ENCODE data around the gene SNX14.

GRCh38 chr6:79954028-79954304, 6.6 kb upstream of the ELOVL4 start:
- PRO-cap, result no peak
CAGE:
- cytosol, long polyA plus RNA, result no peak
- long polyA plus RNA, result no peak
- nucleus, long polyA plus RNA, result no peak

DNA sequence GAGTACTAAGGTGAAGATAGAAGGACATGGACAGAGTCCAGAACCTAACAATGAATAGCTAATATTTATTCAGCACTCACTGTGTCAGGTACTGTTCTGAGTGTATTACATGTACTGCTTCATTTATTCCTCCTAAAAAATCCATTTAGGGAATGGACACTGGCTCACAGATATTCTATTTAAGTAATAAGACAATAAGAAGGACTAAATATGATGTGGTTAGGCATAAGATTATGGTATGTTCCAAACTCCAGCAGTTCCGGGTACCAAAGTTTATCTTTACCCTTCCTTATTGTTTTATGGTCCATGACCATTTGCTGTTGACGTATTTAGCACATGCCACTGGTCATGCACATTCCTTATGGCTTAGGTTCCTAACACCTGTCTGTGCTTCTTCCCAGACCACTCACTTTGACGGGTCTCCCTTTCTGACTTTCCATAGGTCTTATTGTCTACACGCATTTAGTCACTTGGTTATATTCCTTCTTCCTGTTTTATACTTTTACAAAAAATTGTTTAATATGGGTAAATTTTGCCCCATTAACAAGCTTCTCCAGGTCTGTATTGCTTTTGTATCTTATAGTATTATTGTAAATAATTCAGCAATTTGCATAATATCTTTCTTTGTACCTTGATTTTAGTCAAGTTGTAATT, 20.5 kb downstream of the BCKDHB start:
- PRO-cap, result no peak
CAGE:
- cytosol, long polyA plus RNA, result no peak
- long polyA plus RNA, result no peak
- nucleus, long polyA plus RNA, result no peak

- PRO-cap, result no peak
CAGE:
- cytosol, long polyA plus RNA, result no peak
- long polyA plus RNA, result no peak
- nucleus, long polyA plus RNA, result no peak
These were observed 350.9 kb downstream of the BCKDHB start for GRCh38 chr6:80457387-80457687.

DNA sequence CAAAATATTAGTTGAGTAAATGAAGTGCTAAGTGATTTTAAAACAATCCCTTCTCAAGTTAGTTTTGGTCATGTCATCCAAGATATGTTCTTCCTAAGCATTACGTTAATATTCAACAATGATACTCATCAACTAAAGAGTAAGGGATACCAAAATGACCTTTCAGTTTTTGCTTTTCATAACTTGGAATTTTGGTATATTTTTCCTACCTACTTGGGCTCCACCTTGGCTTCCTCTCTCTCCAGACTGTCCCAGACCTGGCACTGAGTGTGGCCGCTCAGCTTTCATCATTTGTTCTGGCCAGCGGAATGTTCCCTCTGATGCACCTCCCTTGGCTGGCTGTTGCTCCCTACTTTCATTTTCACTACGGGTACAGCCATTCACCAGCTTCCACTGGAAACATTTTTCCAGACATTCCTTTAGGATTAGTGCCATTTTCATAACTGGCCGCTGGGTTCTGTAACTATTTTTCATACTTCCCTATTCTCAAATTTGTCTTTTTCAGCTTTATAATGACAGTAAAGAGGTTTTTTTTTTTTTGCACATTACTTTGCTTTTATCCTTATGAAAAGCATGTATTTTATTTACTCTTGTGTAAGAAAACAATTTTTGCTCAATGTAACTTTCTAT, 487.4 kb downstream of the TENT5A start:
- PRO-cap, result no peak
CAGE:
- cytosol, long polyA plus RNA, result no peak
- long polyA plus RNA, result no peak
- nucleus, long polyA plus RNA, result no peak

GRCh38 chr6:81487317-81487862, 265.1 kb downstream of the TENT5A start:
- PRO-cap, result no peak
CAGE:
- cytosol, long polyA plus RNA, result no peak
- long polyA plus RNA, result no peak
- nucleus, long polyA plus RNA, result no peak

- PRO-cap, result no peak
CAGE:
- cytosol, long polyA plus RNA, result no peak
- long polyA plus RNA, result no peak
- nucleus, long polyA plus RNA, result no peak
These were observed 679 bp downstream of the TENT5A start for GRCh38 chr6:81751418-81752586.

DNA sequence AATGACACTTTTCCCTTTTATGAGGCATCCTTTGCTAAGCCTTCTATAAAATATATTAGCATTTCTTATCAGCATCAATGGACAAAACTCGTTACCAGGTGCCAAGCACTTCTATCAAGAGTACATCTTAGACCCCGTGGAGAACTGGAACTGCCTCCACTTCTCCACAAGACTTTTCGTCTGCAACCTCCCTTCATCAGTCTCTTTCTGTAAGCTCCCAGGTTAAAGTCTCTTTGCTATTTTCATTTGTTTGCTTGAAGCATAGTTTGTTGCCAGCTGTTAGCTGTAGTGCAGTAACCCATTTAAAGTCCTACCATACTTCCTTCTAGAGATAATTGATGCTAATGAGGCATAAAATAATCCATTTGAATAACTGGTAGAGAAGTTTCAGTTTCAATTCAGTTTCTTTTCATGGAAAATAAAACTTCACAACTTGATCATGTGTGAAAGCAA, 68.3 kb upstream of the TENT5A start:
- PRO-cap, result no peak
CAGE:
- cytosol, long polyA plus RNA, result no peak
- long polyA plus RNA, result no peak
- nucleus, long polyA plus RNA, result no peak

DNA sequence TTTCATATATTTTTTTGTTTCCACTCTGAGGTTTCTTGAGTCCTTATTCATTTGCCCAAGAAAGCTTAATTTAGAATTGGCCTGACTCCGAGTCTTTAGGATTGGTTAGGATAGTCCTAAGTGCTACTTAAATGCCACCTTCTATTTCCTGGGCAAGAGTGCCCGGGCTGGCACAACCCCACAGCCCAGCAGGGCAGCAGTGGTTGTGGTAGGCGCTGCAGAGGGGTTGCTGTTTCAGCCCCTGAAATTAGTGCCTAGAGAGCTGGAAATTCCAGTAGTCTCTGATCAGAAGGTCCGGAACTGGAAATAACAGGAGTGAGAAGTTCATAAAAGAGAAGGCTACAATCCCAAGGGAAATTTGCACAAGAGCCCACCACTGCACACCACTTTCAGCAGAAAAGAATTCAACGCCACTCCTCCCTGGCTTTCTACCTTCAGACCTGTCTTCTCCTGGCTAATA, 139.5 kb upstream of the TENT5A start:
- PRO-cap, result no peak
CAGE:
- cytosol, long polyA plus RNA, result no peak
- long polyA plus RNA, result no peak
- nucleus, long polyA plus RNA, result no peak

DNA sequence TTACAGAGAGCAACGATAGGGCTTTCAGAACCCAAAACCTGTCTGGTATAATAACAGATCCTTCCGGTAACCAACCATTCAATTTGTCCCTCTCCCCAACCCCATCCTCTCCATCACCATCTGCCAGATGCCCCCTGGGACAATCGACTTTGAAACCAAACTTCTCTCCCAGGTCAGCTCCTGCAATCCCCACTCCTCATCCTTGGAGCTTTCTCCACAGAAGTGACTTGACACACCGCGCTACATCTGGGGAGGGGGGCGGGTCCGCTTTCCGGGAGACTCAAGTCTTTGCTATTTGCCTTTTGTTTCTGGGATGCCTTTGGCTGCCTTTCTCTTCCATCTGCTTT, 852 bp upstream of the TPBG start:
- PRO-cap, result no peak
CAGE:
- cytosol, long polyA plus RNA, result no peak
- long polyA plus RNA, result no peak
- nucleus, long polyA plus RNA, result no peak

DNA sequence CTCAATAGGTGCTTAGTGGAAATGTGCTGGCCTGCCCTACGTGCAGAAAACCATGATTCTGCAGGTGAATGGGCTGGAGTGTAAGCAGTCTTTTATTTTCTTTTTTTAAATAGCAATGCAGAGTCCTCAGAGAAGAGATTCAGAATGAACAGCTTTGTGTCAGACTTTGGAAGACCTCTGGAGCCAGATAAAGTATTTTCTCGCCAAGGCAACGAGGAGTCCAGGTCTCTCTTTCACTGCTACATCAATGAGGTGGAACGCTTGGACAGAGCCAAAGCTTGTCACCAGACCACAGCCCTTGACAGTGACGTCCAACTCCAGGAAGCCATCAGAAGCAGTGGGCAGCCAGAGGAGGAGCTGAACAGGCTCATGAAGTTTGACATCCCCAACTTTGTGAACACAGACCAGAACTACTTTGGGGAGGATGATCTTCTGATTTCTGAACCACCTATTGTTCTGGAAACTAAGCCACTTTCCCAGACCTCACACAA, 55.5 kb downstream of the MRAP2 start:
- PRO-cap, result no peak
CAGE:
- cytosol, long polyA plus RNA, result no peak
- long polyA plus RNA, result no peak
- nucleus, long polyA plus RNA, result no peak

DNA sequence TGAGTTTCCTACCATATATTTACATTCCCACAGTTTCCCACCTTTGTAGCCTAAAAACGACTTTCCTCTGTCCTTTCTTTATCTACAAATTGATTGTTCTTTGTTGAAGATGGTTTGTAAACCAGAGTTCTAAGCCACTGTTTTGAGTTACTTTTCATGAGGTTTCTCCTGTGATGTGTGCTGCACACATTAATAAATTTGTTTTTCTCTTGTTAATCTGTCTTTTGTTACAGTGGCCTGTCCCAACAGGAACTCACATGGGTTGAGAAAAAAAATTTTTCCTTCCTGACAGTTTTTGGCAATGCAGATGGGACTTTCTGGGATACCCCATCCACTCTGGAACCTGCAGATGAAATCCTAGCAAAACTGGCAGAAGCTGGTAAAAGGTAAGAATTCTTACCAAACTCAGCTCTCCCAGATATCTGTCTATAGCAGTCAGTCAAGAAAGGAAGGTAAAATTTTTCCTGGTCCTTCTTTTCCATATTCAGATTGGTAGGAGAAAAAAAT, 88.2 kb downstream of the CEP162 start:
- PRO-cap, result no peak
CAGE:
- cytosol, long polyA plus RNA, result no peak
- long polyA plus RNA, result no peak
- nucleus, long polyA plus RNA, result no peak

DNA sequence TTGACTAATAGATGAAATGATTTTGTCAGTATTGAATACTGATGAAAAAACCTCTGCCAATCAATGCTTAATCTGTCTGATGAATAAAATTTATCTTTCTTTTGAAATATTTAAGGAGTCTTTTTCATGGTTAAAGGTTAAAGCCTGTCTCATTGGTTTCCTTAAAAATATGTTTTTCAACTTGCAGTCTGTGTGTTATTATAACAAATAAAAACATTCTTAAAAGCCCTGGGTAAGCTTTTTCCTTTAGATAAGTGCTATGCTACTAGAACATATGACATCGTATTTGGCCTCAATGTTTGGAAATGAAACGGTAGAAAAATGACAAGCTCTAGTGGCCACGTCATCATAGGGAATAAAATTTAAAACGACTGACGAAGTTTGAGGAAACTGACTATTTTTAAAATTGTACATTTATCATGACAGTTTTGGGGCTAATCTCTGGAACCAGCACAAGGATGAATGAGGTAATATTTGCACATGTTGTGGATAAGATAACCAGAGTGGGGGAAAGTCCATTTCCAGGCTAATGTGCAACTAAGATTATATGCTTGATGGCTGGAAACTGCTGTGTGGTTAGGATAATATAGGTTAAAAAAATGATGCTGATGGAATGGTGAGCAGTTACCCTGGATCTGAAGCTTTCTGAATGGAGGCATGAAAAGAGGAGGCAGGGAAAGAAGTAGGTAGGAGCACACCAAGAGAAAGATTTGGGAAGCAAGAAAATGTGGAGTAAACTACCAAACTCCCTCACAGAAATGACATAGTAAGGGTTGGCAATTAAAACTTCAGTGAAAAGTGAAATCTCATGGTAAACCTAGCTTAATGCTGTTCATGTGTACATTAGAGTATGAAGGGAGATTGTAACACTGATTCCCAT, 42.5 kb upstream of the CEP162 start:
- PRO-cap, result no peak
CAGE:
- cytosol, long polyA plus RNA, result no peak
- long polyA plus RNA, result no peak
- nucleus, long polyA plus RNA, result no peak

DNA sequence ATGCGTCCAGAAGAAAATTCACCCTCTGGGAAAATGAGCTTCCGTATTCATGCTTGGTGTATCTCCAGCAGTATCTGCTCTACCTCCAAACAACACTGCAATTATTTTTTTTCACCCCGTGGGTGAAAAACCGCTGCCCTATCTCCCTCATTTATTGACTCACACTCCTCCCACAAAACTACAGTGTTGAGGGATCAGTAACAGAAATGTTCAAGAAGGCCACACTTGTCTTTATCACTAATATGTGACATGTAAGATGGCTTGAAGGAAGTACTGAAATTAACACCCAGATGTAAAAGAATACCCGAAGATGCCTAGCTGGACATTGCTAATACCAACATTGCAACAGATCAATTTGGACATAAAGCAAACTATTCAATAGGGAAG, 4.9 kb upstream of the TBX18 start:
- PRO-cap, result no peak
CAGE:
- cytosol, long polyA plus RNA, result no peak
- long polyA plus RNA, result no peak
- nucleus, long polyA plus RNA, result no peak

- PRO-cap, result no peak
CAGE:
- cytosol, long polyA plus RNA, result no peak
- long polyA plus RNA, result no peak
- nucleus, long polyA plus RNA, result no peak
These were observed 189.6 kb upstream of the TBX18 start for GRCh38 chr6:84954114-84954375.

DNA sequence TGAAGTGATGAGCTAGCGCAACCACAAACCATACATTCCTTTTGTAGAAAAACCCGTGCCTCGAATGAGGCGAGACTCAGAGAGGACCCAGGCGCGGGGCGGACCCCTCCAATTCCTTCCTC, 368 bp upstream of the NT5E start:
- PRO-cap, result no peak
CAGE:
- cytosol, long polyA plus RNA, result no peak
- long polyA plus RNA, result no peak
- nucleus, long polyA plus RNA, result no peak

DNA sequence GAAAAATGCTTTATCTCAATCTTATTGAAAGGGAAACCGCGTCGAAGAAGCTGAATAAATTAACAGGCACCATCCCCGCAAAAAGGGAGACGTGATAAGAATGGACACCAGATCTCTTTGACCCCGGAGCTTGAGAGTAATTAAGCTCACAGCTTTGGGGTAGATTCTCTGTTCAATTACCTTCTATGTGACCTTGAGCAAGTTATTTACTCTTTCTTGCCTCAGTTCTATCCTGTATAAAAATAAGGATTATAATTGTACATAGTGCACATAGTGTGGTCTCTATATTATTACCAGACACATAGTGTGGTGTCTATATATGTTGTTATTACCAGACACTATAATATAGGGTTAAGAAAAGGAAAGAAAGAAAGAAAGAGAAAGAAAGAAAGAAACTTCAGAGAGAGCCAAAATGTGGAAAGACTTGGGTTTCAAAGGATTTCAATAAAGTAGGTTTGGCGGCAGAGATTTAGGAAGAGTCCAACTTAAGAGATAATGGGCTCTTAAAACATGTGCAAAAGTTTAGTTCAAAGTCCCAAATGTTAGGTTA, 1.1 kb downstream of the NT5E start:
- PRO-cap, result no peak
CAGE:
- cytosol, long polyA plus RNA, result no peak
- long polyA plus RNA, result no peak
- nucleus, long polyA plus RNA, result no peak

- PRO-cap, result no peak
CAGE:
- cytosol, long polyA plus RNA, result no peak
- long polyA plus RNA, result no peak
- nucleus, long polyA plus RNA, result no peak
These were observed 39.6 kb downstream of the NT5E start for GRCh38 chr6:85489395-85489878.

DNA sequence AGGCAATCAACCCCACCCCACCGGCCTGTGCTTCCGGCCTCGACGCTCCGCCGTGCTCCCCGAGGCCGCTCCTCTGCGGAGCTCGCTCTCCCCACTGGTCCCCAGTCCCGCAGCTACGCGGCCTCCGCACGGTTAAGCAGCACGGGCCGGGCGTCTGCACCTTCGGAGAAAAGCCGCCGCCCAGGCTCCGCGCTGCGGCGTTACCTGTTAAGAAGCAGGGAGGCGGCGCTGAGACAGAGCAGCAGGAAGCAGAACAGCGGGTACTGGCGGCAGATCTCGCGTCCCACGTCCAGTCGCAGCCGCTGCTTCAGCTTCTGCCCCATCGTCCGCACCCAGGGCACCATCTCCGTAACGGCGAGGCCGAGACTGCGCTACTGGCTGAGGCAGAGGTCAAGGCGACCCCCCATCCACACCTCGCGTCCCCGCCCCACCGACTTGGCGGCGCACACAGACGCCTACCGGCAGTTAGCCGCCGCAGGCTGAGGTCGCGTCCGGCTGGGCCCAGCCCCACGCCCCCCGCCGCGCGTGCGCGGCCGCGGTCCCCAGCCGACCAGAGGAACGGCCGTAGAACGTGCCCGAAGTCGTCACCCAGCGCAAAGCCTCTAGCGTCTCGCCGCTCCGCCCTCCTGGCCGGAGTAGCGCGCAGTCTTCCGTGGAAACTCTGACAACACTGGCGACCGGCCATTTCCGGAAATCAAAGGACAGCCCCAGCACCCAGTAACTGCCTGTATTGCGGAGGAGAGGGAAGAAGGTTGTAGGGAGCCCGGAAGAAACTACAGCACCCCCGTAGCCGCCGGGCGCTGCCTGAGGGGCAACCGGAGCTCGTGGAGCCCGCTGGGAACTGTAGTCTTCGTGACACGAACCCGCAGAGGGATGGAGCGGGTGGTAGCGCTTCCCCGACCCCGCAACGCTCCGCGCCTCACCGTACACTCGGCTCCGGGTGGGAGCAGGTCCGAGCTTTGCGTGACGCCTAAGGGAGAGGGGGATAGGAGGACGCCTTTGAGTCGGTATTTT, at the start of gene SNX14:
TSS of gene SNX14 (minus strand) at position 484 of the 1,014 bp plus-strand sequence.
- PRO-cap, result bidirectional peak, plus-strand start at position 696 of the sequence, minus-strand start at position 457 of the sequence
CAGE:
- cytosol, long polyA plus RNA, result start-site peak on the minus strand centred at position 476 of the sequence, 72 bp wide, 96 and 142 reads in 2 replicates
- long polyA plus RNA, result start-site peak on the minus strand centred at position 439 of the sequence, 145 bp wide, 287 and 125 reads in 2 replicates
- nucleus, long polyA plus RNA, result start-site peak on the minus strand centred at position 513 of the sequence, 129 bp wide, 280 and 461 reads in 2 replicates

DNA sequence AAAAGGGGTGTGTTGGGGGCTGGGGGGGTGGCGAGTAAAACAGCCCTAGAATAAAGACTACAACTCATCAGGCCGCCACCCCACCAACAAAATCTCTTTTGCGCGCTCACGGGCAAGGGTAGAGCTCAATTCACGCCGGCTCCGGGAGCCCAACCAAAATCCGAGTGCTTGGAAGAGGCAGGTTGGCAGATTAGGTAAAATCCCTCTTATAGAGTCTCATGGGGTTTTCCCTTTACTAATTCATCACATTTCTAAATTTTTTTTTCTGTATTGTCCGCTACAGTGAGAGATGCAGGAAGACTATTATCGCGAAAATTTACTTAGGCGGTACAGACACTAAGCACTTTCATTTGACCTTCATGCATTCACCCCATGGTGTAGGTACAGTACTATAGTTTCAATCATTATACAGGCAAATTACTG, 742 bp upstream of the SNX14 start:
- PRO-cap, result no peak
CAGE:
- cytosol, long polyA plus RNA, result no peak
- long polyA plus RNA, result no peak
- nucleus, long polyA plus RNA, result no peak

DNA sequence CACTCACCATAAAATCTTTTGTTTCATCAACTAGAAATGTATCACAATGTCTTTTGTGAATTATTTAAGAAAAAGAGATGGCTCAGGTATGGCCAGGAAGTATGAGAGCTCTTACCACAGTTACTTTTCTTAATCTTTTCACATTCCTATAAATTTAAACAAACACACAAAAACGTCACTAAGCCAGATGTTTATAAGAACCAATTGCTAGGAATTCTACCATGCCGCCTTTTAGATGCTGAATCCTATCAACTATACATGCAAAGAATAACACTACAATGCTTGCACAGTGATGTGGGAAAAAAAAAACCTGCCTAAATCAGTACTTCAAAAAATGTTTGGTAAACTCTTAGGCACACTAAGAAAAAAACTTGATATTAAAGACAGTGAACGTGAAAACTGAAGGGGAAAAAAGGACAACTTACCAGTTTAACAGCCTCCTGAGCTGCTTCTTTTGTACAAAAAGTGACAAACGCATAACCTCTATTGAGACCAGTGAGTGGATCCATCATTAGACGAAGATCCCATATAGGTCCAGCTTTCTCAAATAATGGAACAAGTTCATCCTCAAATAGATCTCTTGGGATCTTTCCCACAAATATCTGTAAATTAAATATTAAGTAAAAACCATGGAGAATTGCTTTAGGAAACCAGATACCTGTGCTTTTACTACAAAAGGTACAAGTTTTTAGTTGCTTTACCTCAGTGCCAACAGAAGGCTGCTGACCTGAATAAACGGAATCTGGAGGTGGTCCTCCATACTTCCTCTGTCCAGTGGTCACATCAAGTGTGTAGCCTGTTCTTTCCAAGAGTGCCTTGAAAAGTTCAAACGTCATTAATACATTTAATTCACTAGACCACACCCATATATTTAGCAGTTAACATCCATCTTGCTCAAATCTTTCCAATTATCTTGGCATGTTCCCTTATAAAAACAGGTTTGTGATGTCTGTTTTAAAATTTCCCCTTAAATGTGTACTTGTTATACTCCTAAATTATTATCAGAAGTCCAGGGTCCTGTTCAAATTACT, 5.8 kb downstream of the SYNCRIP start:
- PRO-cap, result no peak
CAGE:
- cytosol, long polyA plus RNA, result no peak
- long polyA plus RNA, result no peak
- nucleus, long polyA plus RNA, result no peak